ENCODE data around the gene EPAS1.

DNA sequence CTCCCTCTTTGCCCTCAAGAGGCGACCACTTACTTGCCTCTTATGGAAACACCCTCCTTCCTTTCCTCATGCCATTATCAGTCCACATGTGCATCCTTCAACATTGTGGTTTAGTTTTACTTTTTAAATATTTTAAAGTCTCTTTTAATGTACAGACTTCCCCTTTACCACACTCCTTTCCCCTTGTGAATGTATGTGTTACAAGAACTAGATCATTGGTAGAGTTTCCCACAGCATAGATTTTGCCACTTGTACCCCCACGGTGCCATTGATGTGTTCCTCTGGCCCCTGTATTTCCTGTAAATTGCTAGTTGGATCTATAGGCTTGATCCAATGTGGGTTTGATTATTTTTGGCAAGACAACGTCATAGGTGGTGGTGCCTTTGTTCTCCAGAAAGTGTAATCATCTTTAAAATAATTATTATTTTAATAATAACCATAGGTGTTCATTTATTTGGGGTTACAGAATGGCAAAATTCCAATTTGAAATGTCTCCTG is 202.5 kb upstream of the SIX2 start:
- PRO-cap, result no peak

- PRO-cap, result no peak
These were observed 228.8 kb upstream of the SIX2 start for GRCh38 chr2:45238013-45238535.

GRCh38 chr2:45423484-45423862 is 187.6 kb downstream of the SRBD1 start:
- PRO-cap, result no peak

DNA sequence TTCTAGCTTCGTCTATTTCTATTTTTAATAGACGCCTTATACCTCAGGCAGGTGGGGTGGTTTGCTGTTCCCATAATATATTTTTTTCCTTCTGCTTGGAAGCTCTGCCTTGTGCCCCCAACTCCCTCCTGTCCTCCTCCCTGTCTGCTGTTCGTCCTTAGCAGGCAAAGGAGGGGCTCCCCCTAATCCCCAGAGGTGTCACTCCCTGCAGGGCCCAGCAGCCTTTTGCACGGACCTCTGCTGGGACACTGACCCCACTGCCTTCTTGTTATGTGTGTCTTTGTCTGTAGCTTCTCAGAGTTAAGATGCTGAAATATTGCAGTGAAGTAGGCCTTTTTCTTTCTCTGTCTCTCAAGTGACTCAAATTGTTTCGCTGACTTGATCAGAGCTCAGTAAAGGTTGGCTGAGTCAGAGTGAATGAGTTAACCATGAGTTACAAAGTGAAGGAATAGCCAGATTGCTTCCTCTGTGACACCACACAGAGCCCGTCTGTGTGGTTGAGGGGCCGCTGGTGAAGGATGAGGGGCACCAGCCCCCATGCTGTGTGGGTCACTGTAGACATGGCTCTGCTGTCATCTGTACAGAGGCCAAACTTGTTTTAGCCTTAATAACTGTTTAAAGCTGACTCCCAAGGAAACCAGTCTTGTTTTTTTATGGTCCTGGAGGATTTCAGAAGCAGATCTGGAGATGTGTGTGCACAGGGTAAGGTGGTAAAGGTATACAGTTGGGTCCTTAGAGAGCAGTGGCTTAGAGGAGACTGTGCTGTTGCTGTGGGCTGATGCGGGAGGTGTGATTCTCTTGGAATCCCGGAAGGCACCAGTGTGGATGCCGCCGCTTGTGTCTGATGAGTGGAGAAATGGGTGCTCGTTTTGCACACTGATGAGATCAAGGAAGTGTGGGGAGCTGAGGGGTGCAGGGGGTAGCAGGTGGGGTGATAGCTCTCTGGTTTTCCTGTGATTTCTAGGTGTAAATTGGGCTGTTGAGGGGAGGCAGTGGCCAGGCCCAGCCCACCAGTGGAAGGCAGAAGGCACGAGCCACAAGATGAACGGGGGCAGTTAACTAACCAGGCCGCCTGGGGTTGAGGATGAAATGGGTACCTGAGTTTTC is 47.9 kb downstream of the PRKCE start:
- PRO-cap, result no peak

DNA sequence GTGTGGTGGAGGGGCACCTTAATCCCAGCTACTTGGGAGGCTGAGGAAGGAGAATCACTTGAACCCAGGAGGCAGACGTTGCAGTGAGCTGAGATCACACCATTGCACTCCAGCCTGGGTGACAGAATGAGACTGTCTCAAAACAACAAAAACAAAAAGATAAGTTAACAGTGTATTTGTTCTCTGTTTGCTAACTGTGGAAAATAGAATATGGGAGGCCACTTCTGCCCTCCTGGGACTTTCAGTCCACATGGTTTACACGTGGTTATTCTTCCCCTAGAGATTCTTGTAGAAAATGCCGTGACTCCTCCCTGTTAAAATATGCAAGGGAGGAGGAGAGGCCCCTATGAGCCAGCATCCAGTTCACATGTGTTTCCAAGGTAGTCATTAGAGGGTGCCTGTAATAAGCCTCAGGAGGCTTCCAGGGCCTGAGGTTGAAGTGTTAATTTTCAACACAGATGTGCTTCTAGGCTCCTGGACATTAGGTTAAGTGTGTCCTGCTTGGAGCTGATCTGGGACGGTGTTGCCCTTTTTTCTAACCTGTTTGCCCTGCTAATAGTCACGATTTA is 71.6 kb downstream of the PRKCE start:
- PRO-cap, result no peak

- PRO-cap, result no peak
These were observed 246.5 kb downstream of the PRKCE start for GRCh38 chr2:45897801-45898608.

DNA sequence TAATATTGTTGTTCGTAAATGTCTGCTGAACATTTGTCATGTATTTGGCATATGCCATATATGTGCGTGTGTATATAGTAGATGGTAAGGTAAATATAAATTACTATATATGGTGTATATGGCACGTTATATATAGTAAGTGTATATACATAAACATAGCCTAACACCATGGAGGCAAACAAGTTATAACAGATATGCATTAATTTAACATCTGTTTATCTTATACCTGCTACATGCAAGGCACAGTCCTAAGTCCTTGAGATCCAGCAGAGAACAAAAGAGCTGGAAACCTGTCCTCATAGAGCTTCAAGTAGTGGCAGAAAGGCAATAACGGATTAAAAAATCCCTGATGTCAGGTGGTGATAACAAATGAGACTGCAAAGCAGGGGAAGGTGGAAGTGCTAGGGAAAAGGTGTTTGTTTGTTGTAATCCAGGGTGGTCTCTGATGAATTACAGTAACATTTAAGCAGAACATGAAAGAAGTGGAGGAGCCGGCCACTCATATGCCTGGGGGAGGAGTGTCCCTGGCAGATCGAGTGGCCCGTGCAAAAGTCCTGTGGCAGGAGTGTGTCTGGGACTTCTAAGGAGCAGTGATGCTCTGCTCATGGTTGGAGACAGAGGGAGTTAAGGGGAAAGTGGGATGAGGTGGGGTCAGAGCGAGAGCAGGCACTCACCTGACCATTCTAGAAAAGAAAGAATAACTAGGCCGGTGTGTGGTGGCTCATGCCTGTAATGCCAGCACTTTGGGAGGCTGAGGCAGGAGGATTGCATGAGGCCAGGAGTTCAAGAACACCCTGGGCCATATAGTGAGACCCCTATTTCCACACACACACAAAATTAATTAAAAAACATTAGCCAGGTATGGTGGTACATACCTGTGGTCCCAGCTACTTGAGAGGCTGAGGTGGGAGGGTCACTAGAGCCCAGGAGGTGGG is 261.4 kb upstream of the EPAS1 start:
- PRO-cap, result no peak

DNA sequence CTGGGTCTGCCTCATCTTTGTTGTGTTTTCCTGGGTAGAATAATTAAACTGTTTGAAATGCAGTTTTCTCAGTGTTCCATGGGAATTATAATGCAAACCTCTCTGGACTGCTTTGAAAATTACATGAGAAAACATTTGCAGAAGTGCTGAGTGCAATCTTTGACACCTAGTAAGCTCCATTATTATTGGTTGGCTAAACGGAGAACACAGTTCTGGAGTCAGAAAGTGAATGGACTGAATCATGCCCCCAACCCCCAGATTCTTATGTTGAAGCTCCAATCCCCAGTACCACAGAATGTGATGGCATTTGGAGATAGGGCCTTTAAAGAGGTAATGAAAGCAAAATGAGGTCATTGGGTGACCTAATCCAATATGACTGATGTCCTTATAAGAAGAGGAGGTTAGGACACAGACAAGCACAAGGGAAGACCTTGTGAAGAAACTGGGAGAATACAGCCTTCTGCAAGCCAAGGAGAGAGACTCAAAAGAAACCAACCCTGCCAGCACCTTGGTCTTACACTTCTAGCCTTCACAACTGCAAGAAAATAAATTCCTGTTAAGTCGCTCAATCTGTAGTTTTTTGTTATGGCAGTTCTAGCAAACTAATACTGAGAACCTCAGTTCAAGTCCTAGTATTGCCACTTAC is 200.9 kb upstream of the EPAS1 start:
- PRO-cap, result unidirectional peak, plus-strand start at position 415 of the sequence

- PRO-cap, result no peak
These were observed 132.4 kb upstream of the EPAS1 start for GRCh38 chr2:46164700-46165377.

DNA sequence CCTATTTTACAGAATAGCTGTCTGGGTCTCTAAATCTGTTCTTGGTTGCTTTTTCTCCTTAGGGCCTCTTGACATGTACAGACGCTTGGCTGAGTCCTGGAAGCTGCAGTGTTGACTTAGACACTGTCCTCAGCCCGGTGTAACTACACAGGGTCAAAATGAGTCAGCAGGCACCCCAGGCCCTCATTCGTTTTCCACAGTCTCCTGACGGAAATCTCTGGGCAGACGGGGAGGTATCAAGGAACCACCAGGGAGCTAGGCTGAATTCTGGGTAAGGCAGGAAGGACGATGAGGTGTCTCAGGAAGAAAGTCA is 24.0 kb upstream of the EPAS1 start:
- PRO-cap, result no peak

- PRO-cap, result bidirectional peak, plus-strand start at chr2:46297407, minus-strand start at chr2:46297115; bidirectional peak, plus-strand start at chr2:46297766, minus-strand start at chr2:46297652
These were observed at the start of gene EPAS1 for GRCh38 chr2:46297249-46298232. EPAS1 (plus strand) TSS chr2:46297407.

GRCh38 chr2:46314996-46315847 is 18.0 kb downstream of the EPAS1 start:
- PRO-cap, result bidirectional peak, plus-strand start at chr2:46315490, minus-strand start at chr2:46315264; bidirectional peak, plus-strand start at chr2:46315564, minus-strand start at chr2:46315567

DNA sequence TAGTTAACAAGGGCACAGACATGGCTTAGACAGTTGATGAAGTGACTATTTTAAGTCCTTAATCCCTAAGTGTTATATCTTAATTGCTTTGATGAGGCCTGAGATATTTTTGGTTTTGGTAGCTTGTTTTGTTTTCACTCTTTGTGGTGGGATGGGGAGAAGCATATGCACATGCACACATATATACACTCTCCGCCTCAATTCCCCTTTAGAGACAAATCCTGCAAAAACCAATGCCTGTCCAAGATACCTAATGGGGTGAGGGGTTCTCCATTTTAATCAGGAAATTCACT is 66.7 kb downstream of the EPAS1 start:
- PRO-cap, result unidirectional peak, plus-strand start at position 140 of the sequence

DNA sequence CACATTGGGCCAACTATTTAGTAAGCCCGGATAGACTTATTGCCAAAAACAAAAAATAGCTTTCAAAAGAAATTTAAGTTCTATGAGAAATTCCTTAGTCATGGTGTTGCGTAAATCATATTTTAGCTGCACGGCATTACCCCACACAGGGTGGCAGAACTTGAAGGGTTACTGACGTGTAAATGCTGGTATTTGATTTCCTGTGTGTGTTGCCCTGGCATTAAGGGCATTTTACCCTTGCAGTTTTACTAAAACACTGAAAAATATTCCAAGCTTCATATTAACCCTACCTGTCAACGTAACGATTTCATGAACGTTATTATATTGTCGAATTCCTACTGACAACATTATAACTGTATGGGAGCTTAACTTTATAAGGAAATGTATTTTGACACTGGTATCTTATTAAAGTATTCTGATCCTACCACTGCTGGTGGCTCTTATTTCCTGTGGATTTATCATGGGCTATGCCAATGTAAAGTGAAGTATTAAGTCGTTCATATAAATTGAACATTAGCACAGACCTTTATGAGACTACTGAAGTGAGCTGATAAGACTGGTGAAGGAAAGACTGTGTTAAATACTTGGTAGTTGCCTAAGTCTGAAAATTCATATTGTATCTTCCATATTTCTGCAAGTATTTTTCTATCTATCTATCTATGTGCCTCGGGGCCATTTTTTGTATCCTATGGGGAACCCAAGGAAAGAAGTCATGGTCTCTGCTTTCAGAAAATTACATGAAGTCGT is 89.2 kb downstream of the EPAS1 start:
- PRO-cap, result no peak

DNA sequence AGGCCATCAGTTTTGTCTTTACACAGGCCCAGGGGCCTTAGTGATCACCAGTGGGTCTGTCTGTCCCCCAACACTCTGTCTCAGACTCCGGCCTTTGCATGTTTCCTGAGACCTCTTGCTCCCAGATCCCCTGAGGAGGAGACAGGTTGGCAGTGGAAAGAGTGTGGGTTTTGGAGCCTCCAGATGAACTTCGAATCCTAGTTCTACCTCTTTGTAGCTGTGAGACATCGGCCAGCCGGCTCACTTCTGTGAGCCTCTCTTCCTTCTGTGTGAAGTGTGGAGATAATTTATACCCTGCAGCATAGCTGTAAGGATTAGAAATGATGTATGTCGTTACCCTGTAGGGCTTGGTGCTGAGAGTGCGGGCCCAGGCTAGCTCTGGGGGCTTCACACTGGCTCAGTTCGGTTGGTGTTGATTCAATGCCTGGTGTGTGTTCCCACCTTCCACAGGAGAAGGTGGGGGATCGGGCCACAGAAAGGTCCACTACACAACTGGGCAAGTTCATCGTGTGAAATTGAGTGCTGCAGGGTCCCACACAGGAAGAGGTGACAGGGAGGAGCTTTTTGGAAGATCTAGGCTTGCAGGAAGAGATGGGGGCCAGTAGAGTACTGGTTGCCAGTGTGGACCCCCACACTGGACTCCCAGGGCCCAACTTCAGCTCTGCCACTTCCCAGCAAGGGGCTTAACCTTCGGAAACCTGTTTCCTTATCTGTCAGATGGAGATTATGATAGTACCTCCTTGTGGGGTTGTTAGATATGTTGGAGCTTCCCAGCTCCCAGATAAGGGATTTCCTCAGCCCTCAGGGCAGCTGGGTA is 8.3 kb upstream of the ATP6V1E2 start:
- PRO-cap, result unidirectional peak, plus-strand start at position 515 of the sequence

GRCh38 chr2:46760263-46761148 is 61.4 kb downstream of the SOCS5 start:
- PRO-cap, result no peak

DNA sequence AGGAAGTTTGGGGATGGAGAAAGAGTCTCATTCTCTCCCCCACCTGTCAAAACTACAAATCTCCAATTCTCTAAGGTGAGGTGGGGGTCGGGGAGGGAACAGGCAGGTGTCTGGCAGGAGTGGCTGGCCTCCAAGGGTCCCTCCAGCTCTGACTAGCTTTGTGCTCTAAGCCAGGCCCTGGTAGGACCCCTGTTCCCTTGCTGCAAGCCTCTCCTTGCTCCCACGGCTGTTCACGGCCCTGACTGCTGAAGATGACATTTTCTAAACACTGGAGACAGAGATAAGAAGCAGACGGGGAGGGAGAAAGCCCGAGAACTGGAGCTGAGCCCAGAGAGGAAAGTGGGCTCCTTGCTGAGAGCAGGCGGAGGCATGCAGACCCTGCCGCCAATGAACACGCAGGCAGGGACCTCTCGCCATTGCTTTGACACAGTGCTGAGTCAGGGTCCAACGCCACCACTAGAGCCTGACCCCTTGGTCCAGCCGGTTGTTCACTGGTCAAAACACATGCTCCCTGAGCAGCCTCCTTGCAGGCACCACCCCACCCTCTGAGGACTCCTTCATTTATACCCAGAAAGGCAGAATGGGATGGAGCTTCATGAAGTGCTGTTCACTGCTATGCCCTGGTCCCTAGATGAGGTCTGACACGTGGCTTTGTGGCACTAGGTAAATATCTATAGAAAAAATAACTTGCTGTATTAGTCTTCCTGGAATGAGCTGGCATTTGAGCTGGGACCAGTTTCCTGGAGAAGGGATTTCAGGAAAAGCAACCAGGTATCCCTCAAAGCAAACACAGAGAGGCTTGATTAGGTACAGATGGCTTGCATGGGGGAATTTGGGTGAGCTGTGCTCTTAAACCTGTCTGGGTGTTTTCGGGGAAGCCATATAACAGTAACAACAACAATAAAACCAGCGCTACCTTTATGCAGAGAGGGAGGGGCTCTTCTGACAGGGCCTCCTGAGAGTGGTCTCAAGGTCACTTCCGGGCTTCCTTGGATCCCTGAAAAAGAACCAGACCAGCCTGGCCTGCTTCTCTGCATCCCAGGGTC is 65.7 kb downstream of the MCFD2 start:
- PRO-cap, result no peak

- PRO-cap, result no peak
These were observed 48.8 kb downstream of the MCFD2 start for GRCh38 chr2:46866792-46867287.

DNA sequence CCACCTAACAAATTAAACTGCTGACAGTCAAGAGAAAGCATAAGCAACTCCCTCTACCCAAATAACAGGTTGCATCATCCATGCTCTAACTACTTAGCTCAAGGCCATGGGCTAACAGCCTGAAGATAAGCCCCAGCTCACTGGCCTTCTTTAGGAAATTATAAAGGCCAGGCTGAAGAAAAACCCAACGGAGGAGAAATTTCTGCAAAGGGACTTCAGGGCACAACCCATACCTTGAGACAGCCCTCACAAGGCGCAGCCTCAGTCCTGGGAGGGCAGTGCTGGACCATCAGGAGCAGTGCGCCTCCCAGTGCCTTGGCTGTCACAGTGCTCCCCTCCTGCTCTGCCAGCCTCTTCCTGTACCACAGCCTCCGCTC is 2.2 kb downstream of the MCFD2 start:
- PRO-cap, result no peak

GRCh38 chr2:46970547-46971490 is 29.8 kb downstream of the TTC7A start:
- PRO-cap, result no peak